HEK293 (cell line): ENCODE measurements around a stretch of chr15.

GRCh38 chr15:69808764-69809363 lies 288.9 kb downstream of the TLE3 start:
- PRO-cap, result no peak
- RRBS, 2 experiments, result no CpG with 5 or more reads among the region's 4 CpGs

- PRO-cap, result no peak
- RRBS, 2 experiments, result no CpG with 5 or more reads among the region's 10 CpGs
Measured at GRCh38 chr15:70069662-70070275, 27.9 kb downstream of the TLE3 start.

DNA sequence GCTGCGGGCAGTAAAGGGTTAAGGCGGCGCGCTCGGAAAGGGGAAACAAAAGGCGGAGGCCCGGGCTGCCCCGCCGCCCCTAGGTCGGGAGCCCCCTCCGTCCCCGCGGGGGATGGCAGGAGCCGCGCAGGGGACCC lies 1.9 kb downstream of the TLE3 start:
- PRO-cap, result no peak
- RRBS, 2 experiments, result 1% methylated on average over 10 of the region's 15 CpGs

DNA sequence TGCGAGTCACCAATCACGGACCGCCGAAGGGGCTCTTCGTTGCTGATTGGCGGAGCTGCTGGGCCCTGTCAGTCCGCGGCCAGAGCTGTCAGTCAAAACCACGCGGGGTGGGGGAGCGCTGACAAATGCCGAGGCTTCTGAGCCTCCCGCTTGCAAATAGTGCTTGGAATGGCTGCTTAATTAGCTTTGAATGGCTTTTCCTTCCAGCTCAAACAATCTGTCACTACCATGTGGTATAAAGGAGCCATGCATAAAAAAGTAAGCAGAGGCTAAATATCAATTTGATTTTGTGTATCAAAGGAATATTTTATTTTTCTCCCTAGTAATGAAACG lies 1.9 kb upstream of the TLE3 start:
- PRO-cap, result bidirectional peak, plus-strand start at position 153 of the sequence, minus-strand start outside the sequence; unidirectional peak, plus-strand start at position 220 of the sequence
- RRBS, 2 experiments, result no CpG with 5 or more reads among the region's 14 CpGs

- PRO-cap, result no peak
- RRBS, 2 experiments, result no CpG with 5 or more reads among the region's 6 CpGs
Measured at GRCh38 chr15:70133278-70133673, 35.6 kb upstream of the TLE3 start.

- PRO-cap, result no peak
- RRBS, 2 experiments, result no CpG with 5 or more reads among the region's 7 CpGs
Measured at GRCh38 chr15:70264494-70264786, 166.7 kb upstream of the TLE3 start.

DNA sequence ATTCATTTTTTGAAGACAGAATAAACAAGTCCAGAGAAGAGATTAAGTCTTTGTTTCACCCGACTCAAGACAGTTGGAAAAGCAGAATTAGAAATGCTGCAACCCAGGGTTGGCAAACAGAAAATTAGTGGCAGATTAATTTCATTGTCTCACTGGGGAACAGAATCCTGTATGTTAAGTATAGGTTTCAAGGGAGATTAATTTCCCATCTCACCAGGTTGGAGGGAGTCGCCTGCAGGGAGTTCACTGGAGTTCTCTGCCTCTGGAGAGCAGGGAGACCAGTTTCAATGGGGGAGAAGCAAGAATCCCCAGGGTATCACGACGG lies 268.2 kb downstream of the UACA start:
- PRO-cap, result no peak
- RRBS, 2 experiments, result no CpG with 5 or more reads among the region's 4 CpGs

GRCh38 chr15:70534884-70535609 lies 228.3 kb downstream of the UACA start:
- PRO-cap, result no peak
- RRBS, 2 experiments, result 73 to 88% methylated on average over 2 of the region's 10 CpGs

GRCh38 chr15:70559677-70560529 lies 203.5 kb downstream of the UACA start:
- PRO-cap, result no peak
- RRBS, 2 experiments, result no CpG with 5 or more reads among the region's 15 CpGs

GRCh38 chr15:70748143-70748648 lies 15.2 kb downstream of the UACA start:
- PRO-cap, result no peak
- RRBS, 2 experiments, result no CpG with 5 or more reads among the region's 2 CpGs

- PRO-cap, result no peak
- RRBS, 2 experiments, result no CpG with 5 or more reads among the region's 8 CpGs
Measured at GRCh38 chr15:70807011-70807549, 43.7 kb upstream of the UACA start.

DNA sequence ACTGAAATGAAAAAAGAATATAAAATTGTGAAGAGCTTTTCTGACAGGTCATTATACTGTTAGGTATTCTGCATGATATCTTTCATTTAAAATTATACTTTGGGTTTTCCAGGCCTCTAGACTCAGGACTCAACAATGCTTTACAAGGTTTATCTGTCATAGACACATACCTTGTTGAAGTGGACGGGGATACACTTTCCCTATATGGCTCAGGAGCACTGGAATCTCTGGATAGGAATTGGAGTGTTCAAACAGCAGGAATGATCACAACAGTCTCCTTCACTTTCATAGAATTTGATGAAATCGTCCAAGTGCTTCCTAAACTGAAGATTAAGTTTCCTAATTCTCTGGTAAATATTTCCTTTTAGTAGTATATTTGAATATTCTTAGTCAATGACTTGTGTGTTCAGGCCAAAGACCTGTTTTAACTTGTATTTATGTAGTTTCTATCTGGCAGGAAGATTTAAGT lies 107.0 kb upstream of the THSD4 start:
- PRO-cap, result no peak
- RRBS, 2 experiments, result no CpG with 5 or more reads among the region's 2 CpGs

DNA sequence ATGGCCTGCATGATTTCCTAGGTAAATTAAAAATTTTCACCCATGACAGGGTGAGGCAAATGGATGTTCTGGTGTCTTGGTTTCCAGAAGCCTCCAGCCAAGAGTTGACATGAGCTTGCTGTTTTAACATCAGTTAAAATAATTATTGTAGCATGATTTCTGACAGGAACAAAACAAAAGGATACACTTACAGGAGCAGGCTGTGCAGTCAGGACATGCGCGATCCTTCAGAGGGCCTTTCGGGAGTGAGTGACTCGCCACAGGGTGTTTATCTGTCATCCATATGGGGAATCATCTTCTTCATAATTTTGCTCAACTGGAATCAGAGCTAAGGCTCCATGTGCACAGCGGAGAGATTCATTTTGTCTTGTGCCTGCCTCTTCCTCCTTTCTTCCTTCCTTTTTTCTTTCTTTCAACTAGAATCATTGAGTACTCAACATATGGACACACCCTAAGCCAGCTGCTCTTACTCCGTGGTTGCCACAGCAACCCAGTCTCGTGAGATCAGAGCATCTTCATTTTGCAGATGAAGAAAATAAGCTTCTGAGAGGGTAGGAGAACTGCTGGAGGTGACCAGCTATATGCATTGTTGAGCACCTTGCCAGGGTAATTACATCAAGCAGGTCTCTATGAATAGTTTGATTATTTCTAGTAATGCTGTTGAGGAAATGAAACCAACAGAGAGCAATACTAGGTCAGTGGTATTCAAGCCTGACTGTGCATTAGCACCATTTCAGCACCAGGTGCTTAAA lies 73.5 kb downstream of the THSD4 start:
- PRO-cap, result no peak
- RRBS, 2 experiments, result no CpG with 5 or more reads among the region's 7 CpGs

- PRO-cap, result no peak
- RRBS, 2 experiments, result no CpG with 5 or more reads among the region's 8 CpGs
Measured at GRCh38 chr15:71202551-71203201, 87.4 kb downstream of the THSD4 start.

- PRO-cap, result no peak
- RRBS, 2 experiments, result no CpG with 5 or more reads among the region's 3 CpGs
Measured at GRCh38 chr15:71245532-71245910, 130.2 kb downstream of the THSD4 start.

- PRO-cap, result no peak
- RRBS, 2 experiments, result no CpG with 5 or more reads among the region's 1 CpG
Measured at GRCh38 chr15:71273784-71274200, 158.5 kb downstream of the THSD4 start.

DNA sequence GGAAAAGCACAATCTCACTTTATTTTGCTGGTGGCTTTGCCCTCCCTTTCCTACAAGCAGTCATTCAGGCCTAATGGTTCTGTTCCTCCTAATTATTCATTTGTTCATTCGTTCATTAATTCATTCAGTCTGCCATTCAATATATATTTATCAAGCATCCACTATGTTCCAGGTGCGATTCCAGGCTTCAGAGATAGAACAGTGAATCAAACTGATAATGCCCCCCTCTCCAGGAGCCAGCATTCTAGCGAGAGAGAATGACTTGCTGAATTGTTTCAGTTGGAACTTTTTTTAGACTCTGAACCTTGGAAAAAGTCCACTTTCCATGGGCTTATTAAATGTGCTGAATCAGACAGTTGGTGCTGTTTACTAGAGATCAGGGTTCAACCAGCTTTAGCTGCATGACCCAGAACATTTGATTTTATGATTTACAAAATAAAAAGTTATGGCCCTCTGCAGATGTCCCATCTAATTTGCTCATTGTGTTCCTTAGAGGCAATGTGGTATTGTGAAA lies 213.1 kb downstream of the THSD4 start:
- PRO-cap, result no peak
- RRBS, 2 experiments, result no CpG with 5 or more reads among the region's 3 CpGs

DNA sequence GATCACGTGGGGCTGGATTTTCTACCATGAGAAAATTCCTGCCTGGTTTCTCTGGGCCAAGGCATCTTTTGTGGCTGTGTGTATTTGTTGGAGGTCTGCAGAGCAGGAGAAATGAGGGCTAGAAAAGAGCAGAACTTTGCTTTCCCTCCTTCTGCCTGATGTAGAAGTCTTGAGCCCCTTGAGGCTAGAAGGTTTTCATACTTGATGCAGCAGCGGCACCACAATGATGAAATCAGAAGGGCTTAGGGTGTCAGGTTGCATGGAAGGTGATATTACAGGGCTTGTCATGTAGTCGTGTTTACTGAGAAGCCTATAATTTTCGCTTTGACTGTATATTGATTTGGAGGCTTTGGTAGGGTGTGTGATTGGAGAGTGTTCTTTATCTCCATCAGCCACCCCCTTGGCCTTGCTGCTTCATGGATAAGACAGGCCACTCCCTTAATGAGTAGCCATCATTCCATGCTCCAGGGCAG lies 339.8 kb downstream of the THSD4 start:
- PRO-cap, result no peak
- RRBS, 2 experiments, result no CpG with 5 or more reads among the region's 4 CpGs

GRCh38 chr15:71511982-71513025 lies 298.1 kb upstream of the NR2E3 start:
- PRO-cap, result no peak
- RRBS, 2 experiments, result no CpG with 5 or more reads among the region's 15 CpGs

DNA sequence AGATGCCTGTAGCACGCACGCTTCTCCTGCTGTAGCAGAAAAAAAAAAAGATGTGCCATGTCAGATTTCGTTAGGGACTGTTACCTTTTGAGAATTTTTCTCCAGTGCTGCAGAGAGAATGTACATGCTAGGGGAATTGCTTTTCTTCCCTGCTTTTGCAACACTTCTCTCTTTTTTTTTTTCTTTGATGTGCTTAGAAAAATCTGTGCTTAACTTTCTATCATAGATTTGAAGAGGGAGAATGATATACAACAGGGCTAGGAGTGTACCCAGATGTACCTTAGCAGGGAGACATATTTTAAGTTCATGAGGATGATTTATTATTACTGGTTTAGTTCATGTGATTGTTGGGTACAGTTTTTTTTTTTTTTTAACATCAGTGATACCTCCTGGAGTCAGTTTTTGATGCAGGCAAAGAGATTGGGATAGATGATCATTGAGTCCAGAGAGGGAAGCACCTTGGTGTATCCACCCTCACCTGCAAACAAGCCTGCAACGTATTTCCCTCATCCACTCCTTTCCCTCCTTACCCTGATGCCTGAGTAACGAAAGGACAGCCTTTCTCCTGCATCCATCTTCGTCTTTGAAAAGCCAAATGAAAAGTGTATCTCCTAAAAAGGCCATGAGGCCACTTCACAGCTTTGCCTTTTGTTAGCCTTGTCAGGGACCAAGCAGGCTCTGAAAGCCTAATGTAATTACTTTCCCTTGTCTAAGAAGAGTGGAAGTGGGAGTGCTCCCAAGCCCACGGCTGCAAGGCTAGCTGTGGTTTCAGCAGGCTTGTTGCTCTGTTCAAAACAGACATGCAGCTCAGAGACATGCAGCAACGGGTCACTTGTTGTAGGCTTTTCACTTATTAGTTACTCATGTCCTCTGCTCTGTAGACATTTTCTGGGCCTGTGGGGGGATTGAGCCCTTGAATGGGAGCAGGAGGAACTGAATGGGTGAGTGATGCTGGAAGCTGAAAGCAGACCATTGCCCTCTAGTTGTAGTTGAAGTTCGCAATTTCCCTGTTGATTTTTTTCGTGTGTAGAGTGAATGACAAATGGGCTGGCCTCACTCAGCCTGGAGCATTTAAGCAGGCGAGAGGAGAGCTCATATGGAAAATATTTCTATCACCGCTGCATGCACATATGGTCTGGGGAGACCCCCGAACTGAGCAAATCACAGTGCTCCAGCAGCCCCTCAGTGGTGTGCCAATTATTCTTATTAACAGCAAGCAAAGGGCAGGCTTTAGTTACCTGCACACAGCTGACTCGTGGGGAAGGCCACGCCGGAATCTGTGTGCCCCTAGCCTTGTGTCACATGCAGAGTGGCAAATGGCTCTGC lies 262.1 kb upstream of the NR2E3 start:
- PRO-cap, result no peak
- RRBS, 2 experiments, result no CpG with 5 or more reads among the region's 16 CpGs